ENCODE measurements around the gene PURB.

DNA sequence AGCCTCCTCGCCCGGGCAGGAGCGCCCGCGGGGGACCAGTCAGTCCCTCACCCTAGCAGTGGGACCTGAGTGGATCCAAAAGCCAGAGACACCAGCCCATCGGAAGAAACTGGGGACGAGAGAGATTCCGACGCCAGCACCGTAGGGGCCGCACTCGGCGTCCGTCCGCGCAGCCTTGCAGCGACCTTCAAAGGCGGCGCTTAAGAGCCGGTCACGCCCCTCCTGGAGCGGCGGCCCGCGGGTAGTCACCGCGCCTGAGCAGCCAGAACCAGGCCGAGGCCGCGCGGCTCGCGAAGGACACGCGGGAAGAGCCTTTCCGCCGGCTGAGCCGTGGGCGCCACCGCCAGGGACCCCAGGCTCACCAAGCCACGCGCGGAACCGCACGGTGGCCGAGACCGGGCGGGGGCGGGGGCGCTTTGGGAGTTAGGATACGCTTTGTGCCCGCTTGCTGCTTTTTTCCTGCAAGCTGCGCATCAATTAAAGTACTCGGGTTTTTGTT lies 15.7 kb downstream of the CAMK2B start:
- RAMPAGE, long total RNA: no peak
- RRBS: 1% methylated on average over 16 of the region's 54 CpGs

DNA sequence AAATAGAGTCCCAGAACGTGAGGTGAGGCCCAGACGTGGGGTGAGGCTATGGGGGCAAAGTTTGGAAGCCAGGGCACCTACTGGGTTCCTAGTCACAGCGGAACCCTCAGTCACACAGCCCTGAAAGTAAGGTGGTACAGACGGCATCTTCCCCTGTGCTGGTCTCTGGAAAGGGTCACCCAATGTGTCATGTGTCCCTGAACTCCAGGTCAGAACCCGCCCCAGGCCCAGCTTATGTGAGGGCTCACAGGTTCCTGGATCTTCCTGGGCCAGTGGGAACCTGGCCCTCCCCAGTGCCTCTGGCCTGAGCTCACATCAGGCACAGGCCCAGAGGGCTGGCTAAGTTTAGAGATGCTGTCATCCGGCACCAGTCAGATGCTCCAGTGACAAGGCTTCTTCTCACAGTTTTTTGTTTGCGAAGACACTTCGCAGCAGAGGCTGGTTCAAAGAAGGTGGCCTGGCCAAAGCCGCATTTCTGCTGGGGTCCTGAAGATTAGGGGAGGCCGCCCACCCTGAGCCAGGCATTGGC lies 11.8 kb downstream of the CAMK2B start:
- RAMPAGE, long total RNA: no peak
- RRBS: no CpG with 5 or more reads among the region's 10 CpGs

DNA sequence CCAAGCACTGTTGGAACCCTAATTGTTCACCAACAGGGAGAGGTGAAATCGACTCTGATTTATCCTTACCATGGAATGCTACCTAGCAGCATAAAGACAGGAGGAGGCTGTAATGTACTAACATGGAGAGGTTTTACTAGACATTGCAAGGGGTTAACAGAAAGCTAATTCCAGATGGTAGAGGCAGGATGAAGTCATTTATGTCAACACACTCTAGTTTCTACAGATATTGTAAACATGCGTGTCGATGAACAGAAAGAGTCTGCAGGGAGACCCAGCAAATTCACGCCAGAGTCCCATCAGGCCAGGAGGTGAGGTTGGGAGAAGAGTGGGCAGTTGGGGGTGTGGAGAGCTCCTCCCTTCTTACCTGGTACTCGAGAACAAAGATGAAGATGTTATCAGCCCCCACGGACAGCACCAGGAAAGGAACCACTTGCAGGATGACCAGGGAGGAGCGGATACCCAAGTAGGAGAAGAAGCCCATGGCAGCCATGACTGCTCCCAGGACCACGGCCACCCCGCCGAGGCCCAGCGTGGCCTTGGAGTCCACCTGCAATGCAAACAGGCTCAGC lies 7.0 kb downstream of the NPC1L1 start:
- RAMPAGE, long total RNA: no peak
- RRBS: no CpG with 5 or more reads among the region's 11 CpGs

DNA sequence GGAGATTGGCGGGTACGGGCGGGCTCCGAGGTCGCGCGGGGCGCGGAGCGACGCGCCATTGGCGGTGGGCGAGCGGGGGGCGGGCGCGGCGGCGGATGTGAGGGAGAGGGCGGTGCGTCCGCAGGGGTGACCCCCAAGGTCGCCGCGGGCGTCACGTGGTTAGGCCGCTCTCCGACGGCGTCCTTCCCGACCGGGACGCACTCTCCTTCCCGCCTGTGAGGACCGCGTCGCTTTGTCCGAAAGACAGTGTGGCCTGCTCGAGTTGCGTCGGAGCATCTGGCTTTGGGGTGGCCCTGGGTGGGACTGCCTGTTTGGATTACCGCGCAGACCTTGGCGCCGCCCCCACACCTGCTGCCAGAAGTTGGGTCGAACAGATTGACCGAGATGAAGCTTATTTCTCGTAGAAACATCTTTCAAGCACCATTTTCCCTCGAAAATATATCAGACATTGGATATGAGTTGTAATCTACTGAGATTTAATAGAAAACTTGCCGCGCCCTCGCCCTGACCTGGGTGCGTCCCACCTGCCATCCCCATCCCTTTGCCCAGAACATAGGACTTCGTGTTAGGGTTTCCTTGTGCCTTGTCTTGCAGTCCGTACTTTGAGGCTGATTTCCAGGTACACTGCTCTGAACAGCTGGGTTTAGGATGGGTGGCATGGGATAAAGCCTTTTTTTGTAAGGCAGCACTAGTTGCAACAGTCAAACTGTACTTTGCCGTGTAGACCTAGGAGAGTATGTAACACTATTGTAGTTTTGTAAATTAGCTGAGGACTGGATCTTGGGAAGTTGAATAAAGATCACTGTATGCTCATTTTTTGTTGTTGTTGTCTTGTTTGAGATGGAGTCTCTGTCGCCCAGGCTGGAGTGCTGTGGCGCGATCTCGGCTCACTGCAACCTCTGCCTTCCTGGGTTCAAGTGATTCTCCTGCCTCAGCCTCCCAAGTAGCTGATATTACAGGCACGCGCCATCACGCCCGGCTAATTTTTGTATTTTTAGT lies 758 bp downstream of the OGDH start:
- RAMPAGE, long total RNA: no peak
- RRBS: no CpG with 5 or more reads among the region's 66 CpGs

- RAMPAGE, long total RNA: no peak
Observed at GRCh38 chr7:44626015-44626344, 19.6 kb downstream of the OGDH start.

DNA sequence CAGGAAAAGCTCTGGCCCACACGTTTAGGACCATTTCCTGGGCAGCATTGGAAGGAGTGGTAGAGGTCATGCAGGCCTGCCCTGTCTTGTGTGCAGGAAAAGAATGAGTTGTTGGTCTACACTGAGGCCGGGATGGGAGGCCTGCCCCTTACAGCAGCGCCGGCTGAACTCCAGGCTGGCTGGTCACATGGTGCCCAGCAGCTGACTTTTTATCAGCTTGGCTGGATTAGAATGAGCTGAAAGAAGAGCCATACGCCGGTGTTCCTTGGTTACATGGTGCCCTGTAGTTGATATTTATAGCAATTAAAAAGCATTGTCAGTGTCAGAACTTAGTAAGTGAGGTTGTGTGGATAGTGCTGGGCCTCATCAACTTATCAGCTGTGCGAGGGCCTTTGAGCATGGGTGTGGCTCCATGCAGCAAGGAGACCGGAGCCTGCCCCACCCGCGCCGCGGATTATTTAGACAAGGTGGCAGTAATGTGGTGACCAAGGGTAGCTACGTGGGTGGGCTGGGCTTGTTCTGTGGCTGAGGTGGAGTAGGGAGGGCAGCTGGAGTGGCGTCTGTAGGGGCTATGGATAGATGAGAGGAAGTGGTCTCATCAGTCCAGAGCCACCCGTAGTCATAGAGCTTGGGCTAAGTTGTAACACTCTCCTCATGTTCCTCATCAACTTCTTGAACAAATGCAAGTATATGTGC lies 28.7 kb downstream of the OGDH start:
- RAMPAGE, long total RNA: no peak
- RRBS: 42% methylated on average over 3 of the region's 15 CpGs

- RAMPAGE, long total RNA: no peak
- RRBS: no CpG with 5 or more reads among the region's 49 CpGs
Observed at GRCh38 chr7:44761242-44762277, 12.9 kb downstream of the ZMIZ2 start.

DNA sequence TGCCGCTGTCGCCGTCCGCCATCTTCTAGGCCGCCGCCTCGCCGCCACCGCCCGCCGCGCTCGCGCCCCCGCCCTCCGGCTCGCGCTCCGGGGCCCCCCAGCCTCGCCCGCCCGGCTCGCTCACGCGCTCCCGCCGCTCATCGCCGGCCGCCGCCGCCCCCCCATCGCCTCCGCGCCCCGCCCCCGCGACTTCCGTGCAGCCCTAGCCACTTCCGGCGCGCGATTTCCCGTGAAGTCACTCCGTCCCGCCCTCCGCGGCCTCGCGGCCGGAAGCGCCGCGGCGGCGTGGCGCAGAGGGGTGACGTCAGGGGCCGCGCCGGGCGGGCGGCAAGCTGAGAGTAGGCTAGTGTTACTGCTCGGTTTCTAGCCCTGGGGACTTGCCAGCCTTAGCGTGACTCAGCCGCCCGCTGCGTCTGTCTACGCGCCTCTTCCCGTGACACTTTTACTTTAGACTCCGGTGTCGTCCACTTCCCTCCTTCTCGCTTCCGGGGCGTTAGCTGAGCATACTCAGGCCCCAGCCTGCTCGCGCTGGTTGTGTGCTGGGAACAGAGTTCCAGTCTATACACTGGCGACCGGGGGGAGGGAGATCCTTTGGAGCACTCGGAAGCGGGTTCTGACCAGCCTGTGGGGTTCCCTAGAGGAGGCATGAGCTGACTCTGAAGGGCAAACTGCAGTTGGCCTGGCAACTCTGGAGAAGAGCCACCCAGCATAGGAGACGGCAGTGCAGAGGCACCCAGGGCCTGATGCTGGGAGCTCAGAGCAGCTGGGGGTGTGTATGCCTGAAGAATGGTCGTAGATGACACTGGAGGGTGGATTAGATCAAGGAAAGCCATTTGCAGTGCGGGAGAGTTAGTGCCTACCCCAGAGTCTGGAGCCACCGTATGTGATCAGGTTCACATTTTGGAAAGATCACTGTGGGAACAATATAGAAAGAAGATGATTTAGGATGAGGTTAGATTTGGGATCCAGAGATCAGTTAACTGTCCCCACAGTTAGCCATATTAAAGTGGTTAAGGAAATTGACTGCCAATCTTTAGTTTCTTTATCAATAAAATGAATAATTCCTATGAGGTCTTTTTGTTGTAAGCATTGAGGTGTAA lies at the start of gene PURB:
Gene PURB (minus strand): TSS at position 204 of the 1,100 bp plus-strand sequence.
- RAMPAGE, long total RNA: no peak
- RRBS: 1% methylated on average over 37 of the region's 86 CpGs

DNA sequence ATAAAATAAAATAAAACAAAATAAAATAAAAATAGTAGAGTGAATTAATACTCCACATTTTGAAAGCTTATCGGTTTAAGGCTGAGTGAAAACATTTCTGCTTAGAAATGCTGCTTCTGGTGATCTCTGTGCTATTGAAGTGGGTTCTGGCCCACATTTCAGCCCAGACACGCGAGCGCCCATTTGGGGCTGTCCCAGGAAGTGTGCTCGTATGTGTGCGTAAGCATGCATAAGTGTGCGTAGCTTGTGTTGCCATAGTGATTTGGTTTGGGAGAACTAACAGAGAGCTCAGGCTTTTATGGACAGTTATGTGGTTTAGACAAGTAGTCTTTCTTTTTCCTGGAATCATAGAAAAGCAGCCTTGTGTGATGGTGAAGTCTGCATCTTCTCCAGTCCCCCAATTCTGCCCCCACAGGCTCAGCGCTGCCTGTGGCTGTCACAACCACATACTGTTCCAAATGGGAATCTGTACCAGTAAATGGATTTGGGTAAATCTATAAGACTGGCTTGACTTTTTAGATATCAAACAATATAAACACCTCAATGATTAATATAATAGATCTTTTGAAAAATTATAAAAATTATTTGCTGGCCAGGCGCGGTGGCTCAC lies 29.8 kb upstream of the PURB start:
- RAMPAGE, long total RNA: no peak
- RRBS: no CpG with 5 or more reads among the region's 10 CpGs

DNA sequence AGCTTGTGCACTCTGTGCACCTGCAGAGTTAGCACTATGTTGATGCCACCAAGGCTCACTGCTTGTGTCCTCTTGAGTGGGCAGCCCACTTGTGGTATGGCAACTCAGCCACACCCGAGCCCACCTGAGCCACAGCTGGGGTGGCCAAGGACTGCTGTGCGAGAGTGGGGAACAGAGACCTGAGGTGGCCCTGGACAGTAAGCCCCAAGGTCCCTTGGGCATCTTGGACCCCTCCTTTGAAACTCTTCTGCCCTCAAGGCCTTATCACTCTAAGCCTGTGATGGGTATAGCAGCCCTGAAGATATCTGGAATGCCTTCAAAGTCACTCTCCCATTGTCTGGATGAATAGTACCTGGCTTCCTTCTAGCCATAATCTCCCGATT lies 25.6 kb downstream of the MYO1G start:
- RAMPAGE, long total RNA: no peak
- RRBS: no CpG with 5 or more reads among the region's 3 CpGs

- RAMPAGE, long total RNA: no peak
- RRBS: no CpG with 5 or more reads among the region's 22 CpGs
Observed at GRCh38 chr7:44969456-44970457, 9.1 kb downstream of the MYO1G start.

GRCh38 chr7:45064918-45065369 lies 23.8 kb downstream of the NACAD start:
- RAMPAGE, long total RNA: no peak
- RRBS: no CpG with 5 or more reads among the region's 4 CpGs

DNA sequence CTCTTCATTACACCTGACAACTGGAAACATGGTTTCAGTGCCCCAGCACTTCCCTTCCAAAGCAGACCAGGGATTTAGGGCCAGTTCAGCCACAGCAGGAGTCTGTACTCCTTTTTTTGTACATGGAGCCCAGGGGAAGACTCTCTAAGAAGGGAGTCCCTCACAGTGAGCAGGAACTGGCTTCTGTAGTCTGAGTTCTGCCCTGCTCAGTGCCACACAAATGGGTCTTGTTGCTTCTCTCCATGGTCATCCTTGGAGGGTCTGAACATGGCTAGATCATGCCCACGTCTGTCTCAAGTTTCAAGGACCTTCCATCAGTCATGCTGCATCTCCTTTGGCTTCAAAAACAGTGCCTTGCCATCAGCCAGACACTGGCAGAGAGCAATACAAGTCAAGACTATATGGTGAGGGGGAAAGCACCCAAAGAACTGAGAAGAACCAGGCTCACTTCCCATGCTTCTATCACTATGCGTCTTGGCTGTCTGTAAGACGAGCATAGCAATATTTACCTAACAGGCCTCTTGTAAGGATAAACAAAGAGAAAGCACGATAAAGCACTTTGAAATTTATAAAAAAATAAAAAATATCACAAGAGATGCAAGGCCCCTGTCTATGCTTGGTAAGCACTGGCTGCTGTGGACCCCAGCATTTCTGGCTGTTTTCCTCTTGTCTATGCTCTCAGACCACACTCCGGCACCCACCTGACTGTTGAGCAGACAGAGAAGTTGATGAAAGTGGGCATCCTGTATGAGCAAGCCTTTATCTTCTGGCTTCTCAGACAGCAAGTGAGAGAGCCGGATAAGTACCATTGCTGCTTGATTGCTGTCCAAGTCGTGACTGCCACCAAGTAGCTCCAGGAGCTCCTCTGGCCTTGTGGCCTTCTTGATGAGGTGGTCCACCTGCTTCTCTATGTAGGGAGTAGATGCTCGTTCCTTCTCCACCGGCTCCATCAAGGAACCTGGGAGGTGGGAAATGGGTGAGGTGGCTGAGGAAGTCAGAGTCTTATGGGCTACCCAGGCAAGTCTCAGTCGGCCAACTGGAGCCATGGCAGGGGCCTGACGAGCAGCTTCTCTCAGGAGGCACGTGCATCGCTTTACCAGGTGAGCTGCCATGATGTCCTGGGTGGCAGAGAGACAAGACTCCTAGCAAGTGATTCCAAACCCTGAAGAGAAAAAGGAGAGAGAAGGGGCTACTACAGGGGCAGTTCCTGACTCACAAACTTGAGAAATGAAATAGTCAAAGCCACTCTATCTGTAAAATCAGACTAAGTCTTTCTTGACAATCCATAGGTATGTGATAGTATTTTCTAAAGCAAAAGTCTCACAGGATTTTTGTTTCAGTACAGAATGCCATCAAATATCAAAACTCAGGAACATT lies 2.9 kb downstream of the TBRG4 start:
- RAMPAGE, long total RNA: no peak
- RRBS: 98% methylated on average over 2 of the region's 13 CpGs

- RAMPAGE, long total RNA: no peak
- RRBS: no CpG with 5 or more reads among the region's 14 CpGs
Observed at GRCh38 chr7:45701645-45702261, 127.6 kb downstream of the ADCY1 start.

DNA sequence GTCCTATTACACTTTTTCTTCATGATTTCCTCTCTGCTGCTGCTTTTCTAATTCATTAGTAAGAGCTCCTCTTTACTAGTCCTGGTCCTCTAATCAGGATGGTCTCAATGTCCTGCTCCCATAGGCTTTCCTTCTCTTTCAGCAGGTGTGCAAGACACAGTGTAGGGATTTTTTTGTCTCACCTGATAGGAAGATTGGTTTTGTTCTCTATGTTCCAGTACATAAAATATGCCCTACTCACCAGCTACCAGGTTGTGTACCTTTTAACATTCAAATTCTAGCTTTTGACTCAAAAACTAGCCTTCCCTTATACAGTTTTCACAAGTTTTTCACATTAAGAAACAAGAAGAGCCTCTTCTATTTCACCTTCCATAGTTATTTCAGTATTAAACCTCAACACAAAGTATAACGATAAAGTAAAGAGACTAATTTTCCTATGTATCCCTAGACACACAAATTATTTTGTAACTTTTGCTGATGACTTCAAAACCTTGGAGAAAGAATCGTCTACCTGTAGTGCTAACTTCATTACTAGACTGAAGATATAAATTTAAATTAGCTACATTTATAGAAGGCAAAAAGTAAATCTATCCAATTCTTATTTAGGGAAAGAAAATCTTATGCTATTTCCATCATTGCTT lies 128.4 kb downstream of the CCDC201 start:
- RAMPAGE, long total RNA: no peak
- RRBS: no CpG with 5 or more reads among the region's 2 CpGs

- RAMPAGE, long total RNA: no peak
- RRBS: no CpG with 5 or more reads among the region's 14 CpGs
Observed at GRCh38 chr7:45881712-45882488, 6.4 kb upstream of the IGFBP1 start.

- RAMPAGE, long total RNA: no peak
- RRBS: no CpG with 5 or more reads among the region's 4 CpGs
Observed at GRCh38 chr7:45893115-45893647, 4.9 kb downstream of the IGFBP1 start.

- RAMPAGE, long total RNA: no peak
- RRBS: 94% methylated on average over 3 of the region's 19 CpGs
Observed at GRCh38 chr7:45940247-45940954, 19.3 kb upstream of the IGFBP3 start.

DNA sequence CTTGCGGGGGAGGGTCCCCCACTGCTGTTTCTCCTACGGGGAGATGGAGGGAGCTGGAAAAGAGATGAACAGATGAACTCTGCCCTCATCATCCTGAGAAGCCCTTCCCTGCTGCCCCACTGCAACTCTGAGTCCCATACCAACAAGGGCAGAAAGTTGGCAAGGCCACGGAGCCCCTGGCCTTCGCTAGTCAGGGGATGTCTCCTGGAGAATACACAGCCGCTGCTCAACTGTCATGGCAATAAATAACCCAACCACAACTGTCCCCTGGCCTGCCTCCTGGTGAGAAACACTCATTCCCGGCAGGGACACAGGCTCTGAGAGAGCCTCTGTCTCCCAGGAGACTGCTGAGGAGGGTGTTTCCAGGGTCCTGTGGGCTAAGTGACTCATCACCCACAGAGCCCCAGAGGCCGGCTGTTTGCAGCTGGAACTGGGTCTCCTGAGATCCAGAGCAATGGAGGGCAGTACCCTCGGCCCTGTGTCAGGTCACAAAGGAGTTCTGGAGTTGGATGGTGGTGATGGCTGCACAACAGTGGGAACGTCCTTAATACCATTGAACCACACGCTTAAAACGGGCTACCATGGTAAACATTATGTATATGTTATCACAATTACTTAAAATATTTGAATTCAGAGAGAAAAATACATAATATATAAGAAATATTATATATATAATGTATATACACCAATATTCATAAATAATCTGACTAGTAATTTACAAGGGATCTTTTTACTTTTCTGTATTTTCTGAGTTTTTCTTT lies 354.0 kb downstream of the TNS3 start:
- RAMPAGE, long total RNA: no peak
- RRBS: 0% methylated on average over 2 of the region's 11 CpGs

GRCh38 chr7:47266274-47266793 lies 315.6 kb downstream of the TNS3 start:
- RAMPAGE, long total RNA: no peak
- RRBS: no CpG with 5 or more reads among the region's 7 CpGs